ENCODE measurements around a stretch of chr19.

GRCh38 chr19:9708959-9709895 is 34.3 kb upstream of the ZNF562 start:
- RRBS, result no CpG with 5 or more reads among the region's 7 CpGs

DNA sequence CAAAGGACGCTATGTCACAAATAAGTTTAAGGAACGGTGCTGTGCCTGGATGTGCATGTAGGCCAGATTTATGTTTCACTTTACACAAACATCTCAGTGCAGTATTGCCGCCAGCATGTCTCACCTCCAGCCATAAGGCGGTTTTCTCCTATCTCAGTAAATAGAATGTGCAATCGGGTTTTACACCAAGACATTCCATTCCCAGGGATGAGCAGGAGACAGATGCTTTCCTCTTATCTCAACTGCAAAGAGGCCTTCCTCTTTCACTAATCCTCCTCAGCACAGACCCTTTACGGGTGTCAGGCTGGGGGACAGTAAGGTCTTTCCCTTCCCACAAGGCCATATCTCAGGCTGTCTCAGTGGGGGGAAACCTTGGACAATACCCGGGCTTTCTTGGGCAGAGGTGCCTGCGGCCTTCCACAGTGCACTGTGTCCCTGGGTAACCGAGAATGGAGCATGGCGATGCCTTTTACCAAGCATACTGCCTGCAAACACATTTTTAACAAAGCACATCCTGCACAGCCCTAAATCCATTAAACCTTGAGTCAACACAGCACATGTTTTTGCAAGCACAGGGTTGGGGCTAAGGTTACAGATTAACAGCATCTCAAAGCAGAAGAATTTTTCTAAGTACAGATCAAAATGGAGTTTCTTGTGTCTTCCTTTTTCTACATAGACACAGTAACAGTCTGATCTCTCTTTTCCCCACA is 15.9 kb upstream of the ZNF846 start:
- RRBS, result no CpG with 5 or more reads among the region's 10 CpGs

GRCh38 chr19:9836128-9836327 is 910 bp downstream of the PIN1 start:
- RRBS, result no CpG with 5 or more reads among the region's 3 CpGs

- RRBS, result no CpG with 5 or more reads among the region's 2 CpGs
Measured at GRCh38 chr19:9866276-9866576, 31.1 kb downstream of the PIN1 start.

DNA sequence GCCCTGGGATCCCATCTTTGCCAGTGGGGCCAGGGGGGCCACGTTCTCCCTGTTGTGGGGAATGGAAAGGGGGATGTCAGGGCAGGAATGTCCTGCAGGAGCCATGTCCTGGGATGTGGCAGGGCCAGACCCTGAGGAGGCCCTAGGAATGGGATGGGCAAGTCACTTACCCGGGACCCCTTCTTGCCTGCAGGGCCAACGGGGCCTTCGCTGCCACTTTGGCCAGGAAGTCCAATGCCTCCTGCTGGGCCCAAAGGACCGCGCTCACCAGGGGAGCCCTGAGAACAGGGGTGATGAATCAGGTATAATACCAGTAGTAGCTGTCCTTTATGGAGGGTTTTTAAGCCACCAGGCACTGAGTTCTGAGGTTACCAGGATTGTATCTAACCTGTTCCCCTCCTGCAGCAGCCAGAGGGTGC is 32.9 kb downstream of the COL5A3 start:
- RRBS, result no CpG with 5 or more reads among the region's 6 CpGs

GRCh38 chr19:10001805-10002475 is 8.4 kb downstream of the COL5A3 start:
- RRBS, result no CpG with 5 or more reads among the region's 9 CpGs

DNA sequence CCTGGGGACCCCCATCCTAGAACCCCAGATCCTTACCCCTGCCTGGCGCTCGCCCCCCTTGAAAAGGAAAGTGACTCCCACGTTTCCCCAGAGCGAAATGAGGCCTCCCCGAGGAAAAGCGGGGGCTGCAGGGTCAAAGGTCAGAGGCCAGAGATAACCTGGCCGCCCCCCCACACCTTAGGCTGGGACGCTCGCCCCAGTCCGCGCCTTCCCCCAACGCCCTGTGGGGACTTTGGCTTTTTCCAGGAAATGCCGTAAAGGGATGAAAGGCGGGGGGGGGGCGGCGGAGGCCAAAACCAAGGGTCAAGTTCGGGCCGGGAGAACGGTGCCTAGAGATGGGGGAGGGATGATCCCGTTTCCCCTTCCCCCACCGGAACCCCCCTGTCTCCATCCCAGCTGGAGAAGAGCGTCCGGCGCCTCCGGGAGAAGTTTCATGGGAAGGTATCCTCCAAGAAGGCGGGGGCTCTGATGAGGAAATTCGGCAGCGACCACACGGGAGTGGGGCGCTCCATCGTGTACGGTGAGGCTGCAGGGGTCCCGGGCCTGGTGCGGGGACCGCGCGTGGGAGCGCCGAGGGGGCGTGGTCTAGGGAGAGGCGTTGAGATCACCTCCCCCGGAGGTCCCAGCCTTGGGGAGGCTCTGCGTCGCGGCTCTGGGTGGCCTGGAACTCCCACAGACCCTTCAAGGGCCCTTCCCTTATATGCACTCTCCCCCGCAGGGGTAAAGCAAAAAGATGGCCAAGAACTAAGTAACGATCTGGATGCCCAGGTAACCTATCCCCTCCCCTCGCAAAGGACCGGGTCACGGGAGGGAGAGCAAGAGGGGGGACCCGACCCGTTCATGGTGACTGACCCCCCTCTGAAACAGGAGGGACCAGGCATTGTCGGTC is 660 bp downstream of the SHFL start:
- RRBS, result 11% methylated on average over 17 of the region's 53 CpGs

DNA sequence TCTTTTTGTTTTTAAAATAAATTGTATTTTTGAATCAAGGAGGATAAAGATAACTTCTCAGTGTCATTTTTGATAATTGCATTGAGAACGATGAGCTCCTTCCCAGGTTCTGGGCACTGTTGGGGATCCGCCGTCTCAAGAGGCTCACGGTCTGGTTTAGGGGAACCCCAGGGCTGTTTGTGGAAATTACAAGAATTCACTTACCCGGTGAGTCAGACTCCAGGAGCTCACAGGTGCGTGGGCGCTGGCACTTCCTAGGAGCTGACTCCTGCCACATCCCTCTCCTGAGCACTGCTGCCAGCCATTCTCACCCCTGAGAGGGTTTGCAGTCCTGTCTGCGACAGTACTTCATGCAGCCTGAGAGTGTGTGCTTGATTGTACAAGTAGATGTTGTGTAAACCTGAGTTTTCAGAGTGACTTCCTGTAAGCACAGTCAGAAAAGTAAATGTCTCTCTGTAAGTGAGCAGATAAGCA is 8.0 kb downstream of the MRPL4 start:
- RRBS, result no CpG with 5 or more reads among the region's 8 CpGs

DNA sequence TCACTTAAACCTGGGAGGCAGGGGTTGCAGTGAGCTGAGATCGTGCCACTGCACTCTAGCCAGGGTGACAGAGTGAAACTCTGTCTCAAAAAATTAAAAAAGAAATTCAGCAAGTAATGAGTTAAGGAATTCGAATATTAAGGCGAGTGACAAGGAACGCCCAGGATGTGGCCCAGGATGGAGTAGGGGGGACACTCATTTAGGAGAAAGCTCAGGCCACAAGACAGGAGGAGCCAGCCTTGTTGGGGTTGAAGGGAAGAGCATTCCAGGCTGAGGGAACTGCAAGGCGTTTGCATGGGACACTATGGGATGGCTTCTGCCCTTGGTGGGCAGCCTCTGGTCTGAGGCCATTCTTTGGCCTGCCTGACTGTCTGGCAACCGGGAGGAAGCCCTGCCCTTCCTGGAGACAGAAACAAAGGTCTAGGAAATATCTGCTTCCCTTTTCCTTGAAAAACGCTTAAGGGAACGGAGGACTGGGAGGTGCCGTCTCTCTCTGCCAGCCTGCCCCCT is 3.0 kb upstream of the ICAM1 start:
- RRBS, result no CpG with 5 or more reads among the region's 9 CpGs

GRCh38 chr19:10284683-10285084 is 2.1 kb upstream of the ICAM4 start:
- RRBS, result no CpG with 5 or more reads among the region's 13 CpGs

DNA sequence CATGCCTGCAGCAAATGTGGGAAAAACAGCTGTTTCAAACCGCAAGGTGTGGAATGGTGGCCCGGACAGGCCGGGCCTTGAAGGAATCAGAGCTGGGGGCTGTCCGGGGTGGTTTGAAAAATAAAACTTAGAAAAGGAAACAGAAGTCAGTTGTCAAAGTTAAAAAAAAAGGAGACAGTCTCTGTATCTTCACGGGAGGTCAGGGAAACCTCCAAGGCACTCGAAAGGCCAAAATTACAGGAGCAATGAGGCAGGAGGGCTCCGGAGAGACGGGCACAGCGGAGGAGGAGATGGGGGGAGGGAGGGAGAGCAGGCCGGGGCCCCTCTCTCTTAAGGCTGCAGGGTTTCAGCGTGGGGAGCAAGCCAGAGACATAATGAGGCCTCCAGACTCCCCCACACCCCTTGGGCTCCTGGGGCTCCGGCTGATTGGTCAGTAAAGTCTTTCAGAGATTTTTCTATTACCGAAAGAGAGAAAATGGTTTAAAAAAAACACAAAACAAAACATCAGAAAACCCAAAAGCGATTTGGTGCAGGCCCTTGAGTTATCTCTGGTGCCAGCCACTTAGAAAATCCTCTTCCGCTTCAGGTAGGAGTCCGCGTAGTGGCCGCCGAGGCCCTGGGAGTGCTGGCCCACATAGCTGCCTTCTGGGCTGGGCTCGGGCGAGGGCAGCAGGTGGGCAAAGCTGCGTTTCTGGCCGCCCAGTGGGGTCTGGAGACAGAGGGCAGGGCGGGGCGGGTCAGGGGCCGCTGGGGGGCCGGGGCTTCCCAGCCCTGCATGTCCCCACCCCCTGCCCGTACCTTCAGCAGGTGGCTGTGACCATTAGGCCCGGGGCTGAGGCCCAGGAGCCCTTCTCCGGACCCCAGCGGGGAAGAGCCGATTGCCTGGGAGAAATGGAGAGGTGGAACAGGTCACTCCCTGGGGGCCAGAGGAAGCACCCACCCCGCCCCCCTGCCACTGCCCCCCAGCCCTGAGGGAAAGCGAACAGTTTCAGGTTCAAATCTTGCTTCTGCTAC is 1.4 kb upstream of the FDX2 start:
- RRBS, result 84% methylated on average over 8 of the region's 34 CpGs

- RRBS, result no CpG with 5 or more reads among the region's 19 CpGs
Measured at GRCh38 chr19:10321821-10322828, 6.3 kb upstream of the FDX2 start.

DNA sequence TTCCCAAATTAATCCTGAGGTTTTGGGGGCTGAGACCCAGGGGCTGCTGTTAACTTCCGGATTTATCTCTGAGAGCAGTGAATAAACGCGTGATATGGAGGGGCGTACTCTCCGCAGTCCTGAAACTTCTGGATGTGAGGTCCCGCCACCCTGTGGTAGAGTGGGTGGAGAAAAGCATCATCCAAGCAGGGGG is 671 bp downstream of the RAVER1 start:
- RRBS, result no CpG with 5 or more reads among the region's 6 CpGs

- RRBS, result 18% methylated on average over 28 of the region's 86 CpGs
Measured at GRCh38 chr19:10430547-10431709, 10.6 kb downstream of the PDE4A start.

- RRBS, result no CpG with 5 or more reads among the region's 10 CpGs
Measured at GRCh38 chr19:10560130-10560707, 5.6 kb downstream of the KRI1 start.

DNA sequence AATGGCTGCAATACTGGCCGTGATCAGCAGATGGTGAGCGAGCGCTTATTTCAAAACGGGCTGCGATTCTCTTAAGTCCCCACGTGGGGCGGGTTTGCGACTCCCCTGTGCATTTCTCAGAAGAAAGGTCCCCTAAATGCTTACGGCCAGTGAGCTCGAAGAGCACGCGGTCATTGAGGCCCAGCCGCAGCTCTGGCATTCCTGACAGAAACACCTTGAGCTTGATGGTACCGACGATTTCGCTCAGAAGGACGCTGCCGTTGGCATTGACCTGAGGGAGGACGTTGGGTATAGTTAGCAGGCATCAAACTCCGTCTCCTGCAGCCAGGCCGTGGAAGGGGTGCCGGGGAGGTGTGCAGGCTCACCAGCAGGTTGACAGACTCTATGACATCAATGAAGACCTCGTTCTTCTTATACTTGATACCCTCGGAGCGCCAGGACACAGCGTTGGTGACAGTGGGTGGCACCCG is 6.0 kb downstream of the AP1M2 start:
- RRBS, result no CpG with 5 or more reads among the region's 27 CpGs

DNA sequence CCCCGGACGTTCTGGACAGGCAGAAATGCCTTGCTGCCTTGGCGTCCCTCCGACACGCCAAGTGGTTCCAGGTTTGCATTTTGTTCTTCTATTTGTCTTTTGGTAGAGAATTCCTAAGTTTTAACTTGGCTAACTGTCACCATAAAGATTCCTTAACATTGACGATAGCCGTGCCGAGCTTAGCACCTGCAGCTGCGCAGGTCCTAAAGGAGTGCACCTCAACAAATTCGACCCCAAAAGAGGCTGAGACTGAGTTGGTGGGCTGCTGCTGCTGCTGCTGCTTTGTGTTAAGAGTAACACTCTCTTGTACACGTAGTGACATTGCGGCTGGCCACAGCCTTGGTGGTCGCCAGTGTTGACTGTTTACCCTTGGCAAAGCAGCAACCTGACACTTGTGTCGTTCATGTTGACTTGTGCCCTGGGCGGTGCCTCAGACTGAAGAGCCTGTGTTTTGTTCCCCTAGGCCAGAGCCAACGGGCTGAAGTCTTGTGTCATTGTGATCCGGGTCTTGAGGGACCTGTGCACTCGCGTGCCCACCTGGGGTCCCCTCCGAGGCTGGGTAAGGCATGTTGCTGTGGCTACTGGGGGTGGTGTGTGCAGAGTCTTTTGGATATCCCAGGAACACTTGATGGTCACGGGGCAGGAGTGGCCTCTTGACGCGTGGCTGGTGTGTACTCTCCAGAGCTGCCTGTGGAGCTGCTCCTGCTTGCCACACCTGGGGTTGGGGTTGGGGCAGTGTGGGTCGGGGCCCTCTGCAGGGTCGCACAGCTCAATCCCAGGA is 22.4 kb upstream of the QTRT1 start:
- RRBS, result no CpG with 5 or more reads among the region's 25 CpGs

DNA sequence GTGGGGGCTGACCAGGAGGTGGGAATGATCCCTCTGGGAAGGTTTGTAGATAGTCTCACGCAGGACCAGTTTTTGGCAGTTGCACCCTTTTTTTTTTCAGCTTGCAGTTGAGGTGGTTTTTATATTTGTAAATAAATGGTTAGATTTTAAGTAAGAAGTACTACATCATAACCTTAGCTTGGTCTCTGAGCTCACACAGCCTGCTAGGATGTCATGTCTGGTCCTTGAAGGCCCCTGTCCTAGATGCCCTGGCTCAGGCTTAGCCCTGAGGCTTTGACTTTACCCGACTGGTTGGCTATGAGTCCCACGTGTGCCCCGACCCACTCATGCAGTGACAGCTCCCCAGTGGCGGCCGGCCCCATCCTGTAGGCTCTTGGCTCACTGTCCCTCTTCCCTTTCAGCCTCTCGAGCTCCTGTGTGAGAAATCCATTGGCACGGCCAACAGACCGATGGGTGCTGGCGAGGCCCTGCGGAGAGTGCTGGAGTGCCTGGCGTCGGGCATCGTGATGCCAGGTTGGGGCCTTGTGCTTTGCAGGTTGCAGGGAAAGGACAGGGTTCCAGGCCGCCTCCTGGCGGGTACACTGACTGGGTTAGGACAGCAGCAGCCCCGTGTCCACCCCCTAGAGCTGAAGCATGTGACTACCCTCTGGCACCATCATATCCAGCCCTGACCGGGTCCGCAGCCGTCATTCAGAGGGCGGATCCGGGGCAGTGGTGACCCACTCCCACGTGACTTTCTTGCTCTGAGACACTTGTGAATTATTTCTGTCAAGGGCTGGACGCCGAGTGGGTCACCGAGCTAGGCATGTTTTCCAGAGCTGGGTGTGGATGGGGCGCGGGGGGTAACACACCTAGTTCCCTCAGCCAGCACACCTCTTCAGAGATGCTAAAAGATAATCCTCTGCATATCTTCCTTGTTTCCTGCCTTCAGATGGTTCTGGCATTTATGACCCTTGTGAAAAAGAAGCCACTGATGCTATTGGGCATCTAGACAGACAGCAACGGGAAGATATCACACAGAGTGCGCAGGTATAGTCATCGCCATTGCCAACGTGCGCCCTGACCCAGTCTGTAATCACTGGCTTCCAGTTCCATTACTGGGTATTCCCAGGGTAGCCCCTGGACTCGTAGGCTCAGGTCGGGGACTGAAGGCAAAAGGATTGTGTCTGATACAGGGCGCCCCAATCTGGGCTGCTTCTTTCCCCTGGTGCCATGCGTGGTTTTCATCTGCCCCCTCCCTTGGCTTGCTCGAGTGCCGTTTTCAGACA is 21.4 kb upstream of the QTRT1 start:
- RRBS, result no CpG with 5 or more reads among the region's 39 CpGs

DNA sequence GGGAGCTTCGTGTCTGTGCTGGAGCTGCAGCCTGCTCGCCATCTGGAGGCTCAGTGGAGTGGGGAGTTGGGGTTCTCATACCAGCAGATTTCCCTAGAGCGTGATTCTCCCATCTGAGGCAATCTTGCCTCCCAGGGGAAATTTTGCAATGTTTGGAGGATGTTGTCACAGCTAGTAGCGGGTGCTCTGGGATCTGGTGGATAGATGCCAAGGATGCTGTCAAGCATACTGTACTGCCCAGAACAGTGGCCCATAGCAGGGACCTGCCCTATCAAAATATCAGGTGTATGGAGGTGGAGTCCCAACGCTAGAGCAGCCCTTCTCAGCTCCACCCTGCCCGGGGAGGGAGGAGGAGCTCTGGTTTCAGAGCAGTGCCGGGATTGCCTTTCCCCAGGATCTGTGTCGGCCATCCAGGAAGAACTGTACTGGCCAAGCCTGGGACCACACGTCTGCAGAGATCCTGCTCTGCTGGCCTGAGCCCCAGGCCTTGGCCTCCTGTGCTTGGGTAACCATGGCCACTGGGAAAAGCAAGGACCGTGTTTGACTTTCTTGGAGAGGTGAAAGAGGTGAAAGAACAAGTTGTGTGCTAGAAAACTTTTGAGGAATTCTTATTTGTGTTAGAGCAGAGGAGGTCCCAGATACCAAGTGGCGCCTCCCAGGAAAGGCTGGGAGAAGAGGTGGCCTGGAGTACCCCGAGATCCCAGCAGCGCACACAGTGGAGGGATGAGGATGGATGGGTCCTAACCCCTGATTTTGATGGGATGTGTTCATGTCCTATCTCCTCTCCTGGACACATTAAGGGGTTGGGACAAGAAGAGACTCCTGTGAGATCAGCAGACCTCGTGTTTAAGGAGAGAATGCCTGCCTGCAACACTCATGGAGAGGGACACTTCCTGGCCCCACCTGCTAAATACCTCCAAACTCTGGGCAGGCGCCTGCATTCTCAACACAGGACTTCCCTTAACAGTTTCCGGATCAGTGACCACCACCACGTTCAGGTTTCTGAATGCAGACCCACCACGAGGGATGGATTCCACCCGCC is 10.6 kb upstream of the QTRT1 start:
- RRBS, result 0% methylated on average over 1 of the region's 19 CpGs

GRCh38 chr19:10719448-10720107 is 1.7 kb downstream of the DNM2 start:
- RRBS, result no CpG with 5 or more reads among the region's 7 CpGs